Heart left ventricle (tissue), 7 donors: ENCODE measurements around a stretch of chr7.

DNA sequence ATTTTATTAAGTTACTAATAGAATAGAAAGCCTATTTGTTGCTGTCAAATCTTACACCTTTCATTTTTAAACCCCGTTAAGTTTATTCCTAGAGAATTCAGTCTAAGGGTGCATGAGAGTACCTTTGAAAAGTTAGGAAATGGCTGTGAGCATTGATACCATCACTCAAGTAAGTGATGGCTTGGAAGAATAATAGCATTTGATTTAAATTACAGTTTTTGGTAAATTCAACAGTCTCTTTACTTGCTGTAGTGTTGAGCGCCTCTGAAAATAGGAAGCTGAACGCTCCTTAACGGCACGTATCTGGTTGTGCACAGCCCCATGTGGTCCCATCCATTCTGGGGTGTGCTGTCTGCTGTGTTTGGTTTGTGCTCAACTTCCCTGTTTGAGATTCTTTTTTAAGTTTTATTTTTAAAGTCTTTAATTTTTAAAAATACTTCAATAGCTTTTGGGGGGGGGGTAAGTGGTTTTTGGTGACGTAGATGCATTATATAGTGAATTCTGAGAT is 51.4 kb downstream of the DNAJB6 start:
- PRO-cap, 6 experiments, result no peak in any of the 6 experiments
- RAMPAGE, long total RNA, 2 experiments, result no peak in any of the 2 experiments
- RRBS, result no CpG with 5 or more reads among the region's 6 CpGs

DNA sequence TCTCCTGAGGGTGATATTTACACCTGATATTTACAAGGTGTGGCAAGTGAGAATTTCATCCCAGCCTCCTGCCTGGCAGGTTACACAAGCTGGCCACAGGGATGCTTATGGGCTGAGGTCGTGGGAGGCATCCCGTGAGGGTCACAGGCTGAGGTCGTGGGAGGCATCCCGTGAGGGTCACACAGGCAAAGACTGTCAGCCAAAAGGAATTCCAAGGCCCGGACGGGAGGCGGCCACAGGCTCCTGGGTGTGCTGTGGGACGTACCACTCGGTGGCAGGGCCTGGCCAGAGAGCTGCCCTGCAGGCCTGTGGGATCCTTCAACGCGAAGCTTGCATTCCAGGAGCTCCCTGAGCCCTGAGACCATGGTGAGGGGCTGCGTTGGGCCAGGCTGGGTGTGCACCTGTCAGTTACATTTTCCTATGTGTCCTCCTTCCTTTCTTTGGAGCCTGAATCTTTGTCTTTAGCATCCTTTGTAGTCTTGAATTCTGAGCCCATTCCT is 460.6 kb downstream of the DNAJB6 start:
- PRO-cap, 6 experiments, result peak in 1 of 6 experiments; most common plus-strand start position 207 of the sequence (in 1)
- RAMPAGE, long total RNA, 2 experiments, result no peak in any of the 2 experiments
- RRBS, result no CpG with 5 or more reads among the region's 12 CpGs

DNA sequence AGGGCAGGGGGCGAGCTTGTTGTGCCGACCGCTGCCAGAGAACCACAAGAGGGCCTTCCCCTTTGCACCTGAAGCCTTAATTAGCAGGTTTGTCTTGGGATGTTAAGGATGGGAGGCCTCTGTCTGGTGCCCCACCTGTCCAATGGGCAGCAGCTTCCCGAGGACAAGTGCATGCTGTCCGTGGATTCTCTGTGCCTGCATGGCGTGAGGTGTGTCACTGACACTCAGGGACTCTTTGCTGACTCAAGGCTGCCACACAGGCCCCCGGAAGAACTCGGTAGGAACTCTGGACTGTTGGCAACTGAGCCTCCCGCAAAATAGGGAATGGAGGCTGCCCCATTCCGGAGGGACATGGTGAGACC is 487.5 kb downstream of the DNAJB6 start:
- PRO-cap, 6 experiments, result peak in 1 of 6 experiments; most common minus-strand start position 162 of the sequence (in 1)
- RAMPAGE, long total RNA, 2 experiments, result no peak in any of the 2 experiments
- RRBS, result 68% methylated on average over 4 of the region's 10 CpGs

DNA sequence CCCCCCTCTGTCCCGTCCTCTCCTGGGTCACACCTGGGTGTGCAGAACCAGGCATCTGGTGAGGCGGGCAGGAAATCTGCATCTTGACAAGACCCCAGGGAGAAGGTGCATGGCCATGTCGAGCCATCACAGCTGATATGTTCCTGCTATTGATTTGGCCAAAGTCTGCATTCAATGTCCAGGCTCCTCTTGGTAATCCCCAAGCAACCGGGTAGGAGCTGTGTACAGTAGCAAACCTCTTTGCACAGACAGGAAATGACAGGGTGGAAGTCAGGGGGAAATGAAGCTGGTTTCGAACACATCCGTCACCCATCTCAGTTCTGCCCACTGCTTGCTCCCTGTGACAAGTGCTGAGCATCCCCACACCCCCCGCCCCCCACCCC is 554.2 kb downstream of the DNAJB6 start:
- PRO-cap, 6 experiments, result no peak in any of the 6 experiments
- RAMPAGE, long total RNA, 2 experiments, result no peak in any of the 2 experiments
- RRBS, result no CpG with 5 or more reads among the region's 7 CpGs

- PRO-cap, 6 experiments, result no peak in any of the 6 experiments
- RAMPAGE, long total RNA, 2 experiments, result no peak in any of the 2 experiments
- RRBS, result no CpG with 5 or more reads among the region's 7 CpGs
Measured at GRCh38 chr7:157994241-157994546, 593.4 kb downstream of the PTPRN2 start.

- PRO-cap, 6 experiments, result no peak in any of the 6 experiments
- RAMPAGE, long total RNA, 2 experiments, result no peak in any of the 2 experiments
- RRBS, result no CpG with 5 or more reads among the region's 27 CpGs
Measured at GRCh38 chr7:158070112-158071101, 517.2 kb downstream of the PTPRN2 start.

- PRO-cap, 6 experiments, result no peak in any of the 6 experiments
- RAMPAGE, long total RNA, 2 experiments, result no peak in any of the 2 experiments
- RRBS, result no CpG with 5 or more reads among the region's 55 CpGs
Measured at GRCh38 chr7:158164091-158164678, 423.4 kb downstream of the PTPRN2 start.

GRCh38 chr7:158239366-158240081 is 348.1 kb downstream of the PTPRN2 start:
- PRO-cap, 6 experiments, result peak in 5 of 6 experiments; most common plus-strand start chr7:158239820 (in 2); most common minus-strand start chr7:158239626 (in 3)
- RAMPAGE, long total RNA, 2 experiments, result no peak in any of the 2 experiments
- RRBS, result no CpG with 5 or more reads among the region's 27 CpGs

DNA sequence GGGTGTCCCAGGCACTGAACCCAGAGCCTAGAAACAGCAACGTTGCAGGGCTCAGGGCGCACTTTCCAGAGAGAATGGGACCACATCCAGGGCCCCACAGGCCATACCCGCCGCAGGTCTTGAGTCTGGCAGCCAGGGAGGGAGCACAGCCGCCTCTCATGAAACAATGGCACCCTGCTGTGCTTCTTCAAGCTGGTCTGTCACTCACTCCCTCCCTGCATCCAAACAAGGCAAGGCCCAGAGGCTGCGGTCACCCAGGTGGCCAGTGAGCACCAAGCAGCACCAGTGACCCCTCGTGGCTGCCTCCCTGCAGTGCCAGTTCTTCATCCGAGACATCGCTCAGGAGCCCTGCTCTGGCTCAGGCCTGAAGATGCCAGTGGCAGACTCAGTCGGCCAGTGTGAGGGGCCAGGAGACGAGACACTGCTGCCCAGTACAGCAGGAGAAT is 261.6 kb downstream of the PTPRN2 start:
- PRO-cap, 6 experiments, result no peak in any of the 6 experiments
- RAMPAGE, long total RNA, 2 experiments, result no peak in any of the 2 experiments
- RRBS, result no CpG with 5 or more reads among the region's 11 CpGs

GRCh38 chr7:158424645-158424993 is 163.0 kb downstream of the PTPRN2 start:
- PRO-cap, 6 experiments, result no peak in any of the 6 experiments
- RAMPAGE, long total RNA, 2 experiments, result no peak in any of the 2 experiments
- RRBS, result 88% methylated on average over 1 of the region's 16 CpGs

- PRO-cap, 6 experiments, result peak in 3 of 6 experiments; most common minus-strand start chr7:158432026 (in 3)
- RAMPAGE, long total RNA, 2 experiments, result no peak in any of the 2 experiments
- RRBS, result no CpG with 5 or more reads among the region's 11 CpGs
Measured at GRCh38 chr7:158431603-158432152, 155.9 kb downstream of the PTPRN2 start.

DNA sequence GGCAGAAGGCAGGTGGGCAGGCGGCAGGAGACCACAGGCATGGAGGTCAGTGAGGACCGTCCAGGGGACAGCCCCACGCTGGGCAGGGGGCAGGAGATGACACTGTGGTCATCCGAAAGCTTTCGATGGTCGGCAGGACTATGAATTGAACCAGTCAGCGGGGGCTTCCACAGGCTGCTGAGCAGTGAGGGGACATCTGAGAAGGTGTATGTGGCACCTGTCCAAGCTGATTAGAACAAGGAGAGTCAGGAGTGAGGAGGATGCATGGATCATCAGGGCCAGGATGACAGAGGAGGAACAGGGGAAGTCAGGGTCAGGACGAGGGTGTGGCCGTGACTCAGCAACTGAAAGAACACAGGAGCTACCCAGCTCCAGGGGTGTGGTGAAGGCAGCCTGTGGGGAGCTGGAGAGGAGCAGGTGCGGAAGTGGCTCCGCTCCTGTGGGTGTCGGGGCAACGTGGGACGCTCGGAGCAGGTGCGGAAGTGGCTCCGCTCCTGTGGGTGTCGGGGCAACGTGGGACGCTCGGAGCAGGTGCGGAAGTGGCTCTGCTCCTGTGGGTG is 79.4 kb downstream of the PTPRN2 start:
- PRO-cap, 6 experiments, result no peak in any of the 6 experiments
- RAMPAGE, long total RNA, 2 experiments, result no peak in any of the 2 experiments
- RRBS, result no CpG with 5 or more reads among the region's 22 CpGs

DNA sequence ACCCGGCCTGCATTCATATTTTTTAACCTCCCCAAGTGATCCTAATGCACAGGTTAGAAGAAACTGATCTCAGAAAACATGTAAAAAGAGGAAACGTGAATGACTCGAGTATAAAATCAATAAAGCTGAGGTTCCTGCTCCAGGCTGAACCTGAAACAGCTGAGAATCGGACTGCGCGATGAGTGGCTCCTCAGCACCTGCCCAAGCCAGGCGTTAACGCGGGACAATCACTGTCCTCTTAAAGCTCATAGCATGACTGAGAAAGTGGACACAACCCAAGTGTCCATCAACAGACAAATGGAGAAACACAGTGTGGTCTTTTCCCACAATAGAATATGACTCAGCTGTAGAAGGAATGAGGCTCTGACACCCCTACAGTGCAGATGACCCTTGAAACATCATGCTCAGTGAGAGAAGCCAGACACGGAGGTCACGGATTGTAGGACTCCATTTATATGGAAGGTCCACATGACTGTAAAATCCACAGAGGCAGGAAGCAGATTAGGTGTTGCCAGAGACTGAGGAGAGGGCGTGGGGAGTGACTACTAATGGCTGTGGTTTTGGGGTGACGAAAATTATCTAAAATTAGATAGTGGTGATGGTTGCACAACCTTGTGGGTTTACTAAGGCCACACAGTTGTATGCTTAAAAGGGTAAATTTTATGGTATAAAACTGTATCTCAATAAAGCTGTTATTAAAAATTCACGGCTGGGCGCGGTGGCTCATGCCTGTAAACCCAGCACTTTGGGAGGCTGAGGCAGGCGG is 6.0 kb upstream of the NCAPG2 start:
- PRO-cap, 6 experiments, result no peak in any of the 6 experiments
- RAMPAGE, long total RNA, 2 experiments, result no peak in any of the 2 experiments
- RRBS, result no CpG with 5 or more reads among the region's 17 CpGs

GRCh38 chr7:158740499-158741001 is 35.9 kb upstream of the NCAPG2 start:
- PRO-cap, 6 experiments, result no peak in any of the 6 experiments
- RAMPAGE, long total RNA, 2 experiments, result no peak in any of the 2 experiments
- RRBS, result no CpG with 5 or more reads among the region's 6 CpGs

DNA sequence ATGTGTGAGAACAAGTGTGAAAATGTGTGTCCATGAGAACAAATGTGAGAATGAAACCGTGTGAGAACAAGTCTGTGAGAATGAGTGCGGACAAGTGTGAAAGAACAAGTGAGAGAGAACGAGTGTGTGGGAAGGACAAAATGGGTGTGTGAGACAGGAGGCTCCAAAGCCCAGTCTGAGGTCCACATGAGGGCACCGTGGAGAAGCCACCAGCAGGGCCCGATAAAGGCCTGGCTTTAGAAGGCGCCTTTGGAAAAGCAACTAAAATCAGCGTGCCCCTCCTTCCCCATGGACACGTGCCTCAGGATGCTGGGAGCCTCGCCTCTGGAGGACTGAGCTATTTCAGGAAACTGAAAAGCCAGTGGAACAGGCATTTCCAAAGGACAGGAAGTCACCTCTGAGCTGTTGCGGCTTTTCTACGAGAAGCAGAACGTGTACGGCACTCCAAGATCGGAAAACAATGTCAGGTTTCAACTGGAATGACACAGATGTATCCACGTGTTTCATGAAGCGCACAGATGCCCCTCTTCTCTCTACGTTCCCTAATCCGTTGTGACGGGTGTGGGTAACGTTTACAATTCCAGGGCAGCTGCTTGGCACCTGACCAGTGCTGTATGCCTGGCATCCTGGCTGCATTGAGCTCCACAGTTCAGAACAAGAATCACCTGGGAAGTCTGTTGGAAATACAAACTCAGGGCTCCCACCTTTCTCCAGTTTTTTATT is 46.4 kb downstream of the ESYT2 start:
- PRO-cap, 6 experiments, result peak in 4 of 6 experiments; most common plus-strand start position 361 of the sequence (in 3); most common minus-strand start position 93 of the sequence (in 1)
- RAMPAGE, long total RNA, 2 experiments, result no peak in any of the 2 experiments
- RRBS, result no CpG with 5 or more reads among the region's 20 CpGs

DNA sequence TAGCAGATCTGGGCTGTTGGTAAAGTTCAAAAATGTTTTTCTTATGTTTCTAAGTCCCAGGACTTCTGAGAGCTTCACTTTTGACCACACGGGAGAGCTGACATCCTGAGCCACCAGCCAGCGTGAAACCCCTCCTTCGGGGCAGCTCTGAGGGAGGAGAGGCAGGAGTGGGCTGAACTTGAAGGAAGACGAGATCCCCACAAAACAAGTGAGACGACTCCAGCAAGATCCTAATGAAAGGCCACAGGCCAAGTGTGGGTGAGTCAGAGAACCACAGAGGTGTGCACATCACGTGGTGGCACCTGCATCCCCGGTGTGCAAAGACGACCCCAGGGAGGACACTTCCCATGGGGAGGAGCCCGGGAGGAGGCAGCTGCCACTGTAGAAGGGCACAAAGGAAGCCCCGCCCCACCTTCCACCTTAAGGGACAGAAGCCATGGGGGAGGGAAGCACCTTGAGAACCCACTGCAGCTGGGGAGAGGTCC is 45.8 kb downstream of the ESYT2 start:
- PRO-cap, 6 experiments, result no peak in any of the 6 experiments
- RAMPAGE, long total RNA, 2 experiments, result no peak in any of the 2 experiments
- RRBS, result no CpG with 5 or more reads among the region's 10 CpGs

DNA sequence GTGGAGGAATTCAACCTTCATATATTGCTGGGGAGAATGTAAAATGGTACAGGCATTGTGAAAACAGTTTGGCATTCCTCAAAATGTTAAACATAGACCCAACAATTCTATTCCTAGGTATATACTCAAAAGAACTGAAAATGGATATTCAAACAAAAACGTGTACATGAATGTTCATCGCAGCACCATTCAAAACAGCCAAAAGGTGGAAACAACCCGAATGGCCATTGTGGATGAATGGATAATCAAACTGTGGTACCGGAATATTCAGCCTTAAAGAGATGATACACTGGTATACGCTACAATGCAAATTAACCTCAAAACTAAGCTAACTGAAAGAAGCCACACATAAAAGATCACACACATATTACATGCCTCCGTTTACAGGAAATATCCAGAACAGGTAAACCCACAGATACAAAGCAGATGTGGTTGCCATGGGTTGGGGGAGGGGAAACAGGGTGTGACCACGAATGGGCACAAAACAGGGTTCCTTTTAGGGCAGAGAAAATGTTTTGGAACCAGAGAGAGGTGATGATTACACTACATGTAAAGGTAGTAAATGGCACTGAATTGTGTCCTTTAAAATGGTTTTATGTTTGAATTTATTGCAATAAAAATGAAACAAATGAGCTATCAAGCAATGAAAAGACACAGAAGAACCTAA is 16.7 kb downstream of the ESYT2 start:
- PRO-cap, 6 experiments, result no peak in any of the 6 experiments
- RAMPAGE, long total RNA, 2 experiments, result no peak in any of the 2 experiments
- RRBS, result no CpG with 5 or more reads among the region's 7 CpGs

DNA sequence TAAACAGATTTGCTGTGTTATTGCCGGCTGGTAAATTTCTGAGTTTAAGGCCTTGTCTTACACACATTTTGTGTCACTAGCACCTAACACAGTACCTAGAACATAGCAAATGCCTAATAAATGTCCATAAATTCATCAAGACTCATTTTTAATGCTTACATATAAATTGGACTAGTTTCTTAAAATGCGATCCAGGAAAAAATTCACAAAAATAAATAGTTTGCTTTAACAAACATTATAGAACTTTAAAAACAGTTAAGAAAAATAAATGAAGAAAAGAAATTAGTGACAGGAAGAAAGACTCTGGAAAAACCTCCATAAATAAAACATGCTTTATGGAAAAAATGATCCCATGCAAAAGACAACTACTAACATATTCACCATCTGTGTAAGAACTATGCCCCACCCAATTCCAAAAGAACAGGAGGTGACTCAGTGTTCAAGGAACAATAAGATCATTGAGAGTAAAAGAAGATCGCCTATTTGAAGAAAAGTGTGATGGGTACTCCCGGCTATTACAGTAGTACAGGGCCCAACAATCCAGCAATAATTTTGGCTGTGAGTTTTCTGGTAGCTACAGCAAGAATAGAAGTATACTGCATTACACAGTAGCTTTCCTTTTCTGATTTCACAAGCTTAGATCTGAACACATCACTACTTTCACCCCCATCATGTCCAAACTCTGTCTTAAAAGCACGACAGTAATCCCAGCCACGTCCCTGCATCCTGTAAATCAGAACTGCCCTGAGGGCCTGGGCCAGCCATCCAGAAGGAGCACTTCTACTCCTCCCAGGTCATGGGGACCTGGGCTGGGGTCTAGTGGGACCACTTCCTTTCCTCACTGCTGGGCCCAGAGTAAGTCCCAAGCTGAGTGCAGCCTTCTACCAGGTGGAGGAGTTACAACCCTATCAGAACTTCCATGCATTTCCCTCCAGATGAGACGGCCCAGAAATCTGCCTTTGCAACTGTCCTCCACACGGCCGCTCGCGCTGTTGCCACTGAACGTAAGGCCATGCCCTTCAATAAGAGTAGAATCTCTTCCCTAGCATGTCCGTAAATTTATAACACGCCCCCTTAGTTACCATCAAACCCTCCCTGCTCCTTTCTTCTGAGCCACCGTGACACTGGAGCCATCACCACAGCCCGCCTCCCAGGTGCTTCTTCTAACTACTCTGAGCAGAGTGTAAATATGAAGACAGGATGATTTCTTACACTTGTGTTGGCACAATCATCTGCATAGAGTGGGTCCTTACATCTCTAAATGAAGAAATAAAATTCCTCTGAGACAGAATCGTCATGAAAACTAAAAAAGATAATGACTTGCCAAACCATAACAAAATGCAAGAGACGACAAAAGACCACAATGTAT is 8.0 kb downstream of the ESYT2 start:
- PRO-cap, 6 experiments, result peak in 6 of 6 experiments; most common plus-strand start position 480 of the sequence (in 4); most common minus-strand start position 377 of the sequence (in 1)
- RAMPAGE, long total RNA, 2 experiments, result no peak in any of the 2 experiments
- RRBS, result no CpG with 5 or more reads among the region's 18 CpGs

- PRO-cap, 6 experiments, result no peak in any of the 6 experiments
- RAMPAGE, long total RNA, 2 experiments, result no peak in any of the 2 experiments
- RRBS, result no CpG with 5 or more reads among the region's 25 CpGs
Measured at GRCh38 chr7:158955526-158956322, 99.4 kb downstream of the DYNC2I1 start.

- PRO-cap, 6 experiments, result peak in 2 of 6 experiments; most common plus-strand start chr7:159093956 (in 2); most common minus-strand start chr7:159093852 (in 1)
- RAMPAGE, long total RNA, 2 experiments, result no peak in any of the 2 experiments
- RRBS, result no CpG with 5 or more reads among the region's 25 CpGs
Measured at GRCh38 chr7:159093591-159094395, 50.9 kb downstream of the VIPR2 start.